CD14-positive monocyte (primary cell): ENCODE measurements around a stretch of chr16.

- CAGE, long polyA plus RNA: no peak
These were observed 46.8 kb upstream of the AKTIP start for GRCh38 chr16:53549786-53550132.

GRCh38 chr16:54125111-54125447, 161.5 kb downstream of the IRX3 start:
- CAGE, long polyA plus RNA: no peak

DNA sequence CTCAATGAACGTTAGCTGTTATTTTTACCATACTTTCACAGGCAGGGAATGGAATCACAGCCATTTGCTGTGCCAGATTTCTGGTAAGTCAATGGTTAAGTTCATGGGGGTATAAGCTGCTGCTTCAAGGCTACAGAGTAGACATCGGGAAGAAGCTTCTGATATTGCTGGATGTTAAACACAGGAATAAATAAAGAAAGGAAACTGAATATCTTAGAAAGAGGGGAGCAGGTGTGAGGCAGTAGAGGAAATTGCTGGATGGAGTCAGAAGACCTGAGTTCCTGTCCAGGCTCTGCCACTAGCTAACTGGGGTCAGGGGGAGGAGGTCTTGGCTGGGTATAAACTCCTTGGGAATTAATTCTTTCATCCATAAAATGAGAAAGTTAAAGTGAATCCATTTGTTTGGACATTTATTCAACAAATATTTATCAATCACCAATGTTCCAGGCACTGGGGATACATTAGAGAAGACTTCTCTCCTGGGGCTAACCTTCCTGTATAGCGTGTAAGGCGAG, 145.1 kb downstream of the IRX3 start:
- CAGE, long polyA plus RNA: no peak

DNA sequence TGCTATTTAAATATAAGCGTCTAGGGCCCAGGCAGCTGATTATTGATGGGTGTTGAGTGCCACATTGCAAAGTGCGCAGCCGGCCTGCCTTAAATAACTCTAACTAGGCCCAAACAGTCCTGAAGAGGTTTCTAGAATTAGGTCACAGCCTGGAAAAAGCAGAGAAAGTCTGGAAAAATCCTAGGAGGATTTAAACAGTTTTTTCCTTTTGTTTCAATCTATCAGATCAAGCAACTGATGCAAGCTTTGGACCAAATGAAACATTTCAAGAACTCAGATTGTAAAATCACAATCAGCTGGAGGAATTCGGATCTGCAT, 46.3 kb downstream of the IRX3 start:
- CAGE, long polyA plus RNA: no peak

- CAGE, long polyA plus RNA: no peak
These were observed 55.7 kb upstream of the IRX3 start for GRCh38 chr16:54342158-54342836.

DNA sequence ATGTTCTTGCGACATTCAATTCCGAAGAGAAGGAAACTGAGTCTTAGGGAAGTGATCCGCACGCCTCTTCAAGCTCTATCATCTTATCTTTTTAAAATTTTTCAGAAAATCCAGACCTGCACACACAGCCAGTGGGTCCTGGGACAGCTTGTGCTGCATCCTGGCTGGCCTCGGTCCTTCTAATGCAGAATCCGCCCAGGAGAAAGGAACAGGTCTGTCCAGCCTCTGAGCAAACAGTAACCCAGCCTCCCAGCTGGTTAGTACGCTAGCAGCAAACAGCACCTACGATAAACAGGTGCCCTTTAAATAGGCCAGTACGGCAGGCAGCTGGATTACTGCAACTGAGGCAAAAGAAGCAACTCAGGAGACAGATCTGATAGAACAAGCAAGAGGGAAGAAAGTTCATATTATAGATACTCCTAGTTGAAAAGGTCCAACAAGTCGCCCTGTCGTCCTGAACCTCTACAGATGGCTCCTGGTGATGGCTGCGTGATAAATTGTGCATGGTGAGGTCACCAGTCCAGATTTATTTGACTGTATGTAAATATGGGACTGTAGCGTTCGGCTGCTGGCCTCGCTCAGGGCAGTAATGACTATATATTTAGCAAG, 254.3 kb upstream of the IRX3 start:
- CAGE, long polyA plus RNA: no peak

GRCh38 chr16:54932237-54933022, 1.8 kb downstream of the IRX5 start:
- CAGE, long polyA plus RNA: no peak

- CAGE, long polyA plus RNA: no peak
These were observed 1.3 kb downstream of the IRX6 start for GRCh38 chr16:55325099-55325963.

- CAGE, long polyA plus RNA: no peak
These were observed 13.9 kb upstream of the LPCAT2 start for GRCh38 chr16:55494821-55495589.

DNA sequence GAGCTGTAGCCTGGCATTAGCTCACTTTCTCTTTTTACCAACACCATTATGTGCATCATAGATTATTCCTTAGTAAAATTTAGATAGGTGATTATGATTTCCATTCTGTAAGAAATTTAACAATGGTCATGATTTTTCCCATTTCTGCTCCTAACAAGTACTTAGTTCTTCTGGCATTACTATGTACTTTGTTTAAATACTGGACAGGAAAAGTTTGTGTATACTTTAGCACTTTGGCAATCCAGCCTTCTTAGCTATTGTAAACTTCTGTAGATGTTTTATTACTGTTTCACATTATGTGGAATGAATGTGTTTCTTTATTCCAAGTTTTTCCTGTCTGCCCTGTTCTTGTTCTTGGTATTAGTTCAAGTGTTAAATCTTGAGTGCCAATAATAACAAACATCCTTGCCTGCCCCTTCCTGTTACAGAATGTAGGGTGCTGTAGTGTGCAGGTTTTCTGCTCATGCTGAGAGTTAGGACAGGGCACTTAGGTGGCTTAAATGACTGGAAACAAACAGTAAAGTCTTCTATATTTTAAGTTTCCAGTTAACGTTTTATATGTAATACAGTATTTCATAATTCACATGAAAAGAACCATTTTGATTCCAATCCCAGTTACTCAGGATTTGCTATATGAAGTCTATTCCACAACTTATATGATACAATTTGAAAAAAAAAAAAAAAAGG, 7.2 kb upstream of the CAPNS2 start:
- CAGE, long polyA plus RNA: no peak

GRCh38 chr16:55613916-55614457, 41.8 kb upstream of the SLC6A2 start:
- CAGE, long polyA plus RNA: no peak

DNA sequence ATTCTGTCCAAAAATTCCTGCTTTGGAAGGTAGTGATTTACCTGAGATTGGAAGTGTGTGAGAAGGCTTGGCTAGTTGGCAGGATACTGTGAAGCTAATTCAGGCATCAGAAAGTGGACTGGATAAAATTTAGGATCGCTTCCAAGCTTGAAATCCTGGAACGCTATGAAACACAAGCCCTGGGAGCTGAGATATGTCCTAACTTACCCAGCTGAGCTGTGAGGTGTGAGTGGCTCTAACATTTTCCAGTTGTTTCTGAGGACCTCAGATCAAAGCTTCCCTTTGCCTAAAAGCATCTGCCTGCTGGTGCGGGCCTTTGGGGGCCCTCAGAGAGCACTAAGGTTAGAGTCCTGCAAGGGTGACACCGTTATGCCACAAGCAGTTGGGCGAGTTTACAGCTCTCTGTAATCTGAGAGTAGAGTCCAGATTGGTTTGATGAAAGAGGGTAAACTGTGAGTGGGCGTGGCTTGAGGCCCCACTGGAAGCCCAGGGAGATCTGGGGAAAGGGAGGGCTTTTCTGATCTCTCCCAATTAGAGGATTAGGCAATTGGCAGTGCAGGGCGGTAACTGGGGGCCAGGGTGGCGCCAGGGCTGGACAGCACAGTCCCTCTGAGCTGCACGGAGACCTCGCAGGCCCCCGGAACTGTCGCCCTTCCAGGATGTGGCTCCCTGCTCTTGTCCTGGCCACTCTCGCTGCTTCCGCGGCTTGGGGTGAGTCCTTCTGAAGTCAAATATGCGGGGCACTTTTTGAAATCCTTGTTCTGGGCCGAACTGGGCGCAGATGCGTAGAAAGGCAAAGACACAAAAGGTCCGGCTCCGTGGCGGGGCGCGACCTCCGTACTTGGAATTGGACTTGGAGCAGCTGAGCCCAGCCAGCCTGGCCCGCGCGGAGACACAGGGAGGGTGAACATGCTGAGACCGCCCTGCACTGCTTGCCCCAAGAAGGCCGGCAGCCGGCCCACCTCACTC, 72.6 kb downstream of the CES1 start:
- CAGE, long polyA plus RNA: start-site peak on the plus strand centred at position 603 of the sequence, 43 bp wide, 101 and 77 reads in 2 replicates

DNA sequence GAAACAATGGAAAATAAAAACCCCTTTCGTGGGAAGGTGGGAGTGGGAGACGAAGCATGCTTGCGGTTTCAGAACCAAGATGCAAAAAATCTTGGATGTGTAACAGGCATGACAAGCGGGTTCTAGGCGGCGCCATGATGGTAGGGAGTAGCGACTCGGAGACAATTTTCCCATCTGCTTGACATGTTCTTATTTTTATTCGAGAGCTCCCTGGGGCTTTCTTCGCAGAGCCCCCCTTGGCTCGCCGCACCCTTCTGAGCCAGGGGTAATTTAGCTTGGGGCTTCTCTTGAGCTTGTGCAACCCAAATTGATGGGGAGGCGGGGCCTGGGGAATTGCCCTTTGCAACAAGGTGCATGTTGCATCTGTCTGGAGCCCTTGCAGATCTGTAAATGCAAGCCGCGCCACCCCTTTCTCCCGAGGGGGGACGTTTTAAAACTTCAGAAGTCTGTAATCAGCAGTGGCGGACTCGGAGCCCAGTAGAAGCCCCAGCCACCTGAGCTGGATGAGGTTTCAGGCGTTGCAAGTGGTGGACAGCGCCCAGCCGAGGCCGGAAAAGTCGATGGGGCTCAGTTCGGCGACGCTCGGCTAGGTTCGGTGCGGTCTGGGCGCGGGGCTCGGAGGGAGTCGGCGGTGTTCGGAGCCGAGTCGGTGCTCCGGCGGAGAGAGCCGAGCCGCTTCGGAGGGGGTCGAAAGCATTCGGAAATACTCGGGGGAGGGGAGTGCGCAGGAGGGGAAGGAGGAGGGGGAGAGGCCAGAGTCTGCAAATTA, 2.9 kb downstream of the GNAO1 start:
- CAGE, long polyA plus RNA: no peak

- CAGE, long polyA plus RNA: no peak
These were observed 43.5 kb downstream of the GNAO1 start for GRCh38 chr16:56234809-56235165.

DNA sequence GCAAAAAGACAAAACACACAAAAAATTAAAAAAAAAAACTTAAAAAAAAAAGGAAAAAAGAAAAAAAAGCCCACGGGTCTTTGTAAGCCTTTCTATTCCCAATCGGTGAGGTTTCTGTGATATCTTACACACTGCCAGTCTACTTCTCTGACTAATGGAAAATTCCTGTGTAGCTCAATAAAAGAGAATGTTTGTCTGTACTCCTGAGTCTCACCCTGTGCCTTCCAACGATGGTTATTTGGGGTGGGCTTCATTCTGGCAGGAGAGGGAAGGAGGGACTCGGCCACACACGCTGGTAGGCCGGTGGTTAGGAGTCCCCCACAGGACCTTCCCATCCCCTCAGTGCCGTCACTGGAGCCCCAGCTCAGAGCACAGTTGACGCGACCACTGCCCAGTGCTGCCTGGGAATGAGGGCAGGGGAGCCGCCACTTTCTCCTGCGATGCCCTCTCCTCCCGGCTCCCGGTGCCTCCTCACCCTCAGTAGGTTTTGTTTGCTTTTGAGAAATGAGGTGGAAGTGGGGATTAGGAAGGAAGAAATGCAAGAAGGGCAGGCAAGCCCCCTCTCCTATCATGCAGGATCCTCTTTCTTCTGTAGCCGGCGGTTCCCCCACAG, 68.0 kb downstream of the AMFR start:
- CAGE, long polyA plus RNA: no peak

GRCh38 chr16:56361800-56362981, 63.2 kb downstream of the AMFR start:
- CAGE, long polyA plus RNA: no peak

GRCh38 chr16:56385767-56386462, 39.4 kb downstream of the AMFR start:
- CAGE, long polyA plus RNA: no peak

GRCh38 chr16:56414062-56414543, 11.2 kb downstream of the AMFR start:
- CAGE, long polyA plus RNA: no peak

DNA sequence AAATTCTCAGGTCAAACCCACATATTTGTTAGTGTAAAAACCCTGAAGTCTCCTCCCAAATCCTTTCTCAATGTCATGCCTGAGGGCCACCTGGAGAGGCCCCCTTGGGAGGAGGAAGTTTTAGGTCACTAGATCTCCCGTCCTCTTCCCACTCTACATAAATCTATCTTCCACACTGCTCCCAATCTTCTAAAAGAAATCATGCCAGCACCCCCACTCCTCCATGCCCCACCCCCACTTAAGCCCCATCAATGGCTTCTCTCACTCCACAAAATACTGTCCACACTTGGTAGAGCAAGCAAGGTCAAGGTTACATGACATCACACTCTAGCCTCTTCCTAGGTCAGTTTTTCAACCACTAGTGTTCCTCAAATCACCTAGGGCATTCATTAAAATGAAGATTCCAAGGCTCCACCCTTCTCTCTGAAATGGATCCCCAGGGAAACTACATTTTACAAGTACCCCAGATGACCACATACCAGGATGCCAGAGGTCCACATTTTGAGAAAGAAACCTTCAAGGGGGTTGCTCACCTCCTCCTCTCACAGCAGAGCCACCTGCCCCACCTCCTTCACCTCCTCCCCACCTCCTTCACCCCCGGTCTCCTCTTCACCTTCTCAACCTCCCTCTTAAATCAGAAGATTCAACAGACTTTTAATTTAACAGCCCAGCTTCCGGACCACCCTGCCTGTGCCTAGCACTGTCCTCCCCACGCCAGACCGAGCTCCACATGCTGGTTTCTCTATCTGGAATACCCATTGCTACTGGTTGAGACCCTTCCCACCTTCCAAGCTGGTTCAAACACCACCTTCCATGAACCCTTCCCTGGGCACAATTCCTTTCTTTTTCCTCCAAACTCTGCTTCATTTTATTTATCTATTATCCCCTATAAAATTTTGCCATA, 3.2 kb downstream of the AMFR start:
- CAGE, long polyA plus RNA: no peak

DNA sequence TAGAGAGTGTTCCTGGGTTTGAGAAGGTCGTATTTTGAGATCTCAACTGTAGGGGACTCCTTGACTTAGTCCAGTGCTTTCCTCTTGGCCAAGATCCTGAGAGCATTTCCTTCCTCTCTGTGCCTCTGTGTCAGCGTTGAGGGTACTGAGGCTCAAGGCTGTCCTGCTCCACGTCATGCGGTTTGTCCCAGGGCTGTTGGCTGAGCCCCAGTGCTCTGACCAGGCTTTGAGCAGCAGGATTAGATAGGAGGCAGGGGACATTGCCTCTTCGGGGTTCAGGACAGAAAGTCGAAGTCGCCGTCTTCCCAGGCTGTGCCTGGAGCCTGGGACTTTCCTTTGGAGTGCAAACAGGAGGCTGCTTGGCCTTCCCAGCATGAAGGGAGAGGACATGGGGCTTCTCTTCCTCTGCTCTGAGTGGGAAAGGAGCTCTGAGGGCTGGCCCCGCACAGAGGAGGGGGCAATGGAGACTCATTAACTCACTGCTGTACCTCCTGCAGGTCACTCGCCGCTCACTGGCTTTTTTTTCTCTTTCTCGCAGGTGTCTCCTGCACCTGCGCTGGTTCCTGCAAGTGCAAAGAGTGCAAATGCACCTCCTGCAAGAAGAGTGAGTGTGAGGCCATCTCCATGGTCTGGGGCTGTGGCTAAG, 501 bp downstream of the MT1F start:
- CAGE, long polyA plus RNA: no peak